Neural progenitor cell (in vitro differentiated cells): ENCODE measurements around the genes PCBD1 and PSAP.

GRCh38 chr10:70296396-70297013 lies 12.7 kb upstream of the NPFFR1 start:
- RAMPAGE, long total RNA: no peak

GRCh38 chr10:70424716-70426065 lies 16.3 kb downstream of the NODAL start:
- RAMPAGE, long total RNA: no peak

DNA sequence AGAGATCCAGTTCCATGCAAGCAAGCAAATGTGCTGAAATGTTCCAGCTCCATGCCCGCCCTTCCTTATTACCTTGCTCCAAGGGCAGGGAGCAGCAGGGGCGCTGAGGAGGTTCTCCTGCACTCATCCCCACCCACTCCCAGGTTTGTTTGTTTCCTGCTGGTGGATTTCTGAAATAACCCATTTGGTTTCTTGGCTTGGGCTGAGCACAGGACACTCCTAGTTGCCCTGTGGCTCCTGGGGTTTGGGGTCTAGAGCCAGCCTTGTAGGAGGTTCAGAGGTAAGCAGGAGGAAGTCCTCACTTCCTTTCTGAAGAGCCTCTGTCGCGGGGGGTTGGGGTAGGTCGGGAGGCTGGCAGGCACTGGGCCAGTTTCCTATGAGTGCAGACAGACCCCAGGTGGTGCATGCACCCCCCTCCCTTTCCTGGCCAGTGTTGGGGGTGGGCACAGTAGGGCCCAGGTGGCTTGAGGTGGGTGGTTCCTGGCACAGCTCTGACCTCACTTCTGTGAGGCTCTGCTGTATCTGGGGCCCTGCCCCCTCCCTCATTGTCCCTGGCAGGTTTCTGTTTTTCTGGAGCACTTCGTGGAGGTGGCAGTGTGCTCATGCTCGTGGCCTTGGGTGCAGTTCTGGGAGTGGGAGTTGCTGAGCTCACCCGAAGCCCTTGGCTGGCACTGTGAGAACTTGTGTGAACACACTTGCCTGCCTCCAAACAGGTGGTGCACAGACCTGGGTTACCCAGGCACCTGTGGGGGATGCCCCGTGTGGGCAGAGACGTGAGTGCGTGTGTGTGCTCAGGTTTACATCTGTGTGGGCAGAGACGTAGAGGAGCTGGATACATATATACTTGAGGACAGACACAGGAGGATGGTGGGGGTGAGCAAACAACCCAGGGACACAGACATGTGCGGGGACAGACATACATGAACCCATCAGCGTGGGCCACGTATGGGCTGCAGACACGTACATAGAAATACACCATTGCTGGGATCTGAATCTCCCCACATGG lies 1.8 kb downstream of the PALD1 start:
- RAMPAGE, long total RNA: no peak

- RAMPAGE, long total RNA: no peak
Observed at GRCh38 chr10:70529754-70530355, 51.3 kb downstream of the PALD1 start.

- RAMPAGE, long total RNA: no peak
Observed at GRCh38 chr10:70576000-70576769, 26.4 kb downstream of the PRF1 start.

GRCh38 chr10:70589761-70590170 lies 12.8 kb downstream of the PRF1 start:
- RAMPAGE, long total RNA: no peak

DNA sequence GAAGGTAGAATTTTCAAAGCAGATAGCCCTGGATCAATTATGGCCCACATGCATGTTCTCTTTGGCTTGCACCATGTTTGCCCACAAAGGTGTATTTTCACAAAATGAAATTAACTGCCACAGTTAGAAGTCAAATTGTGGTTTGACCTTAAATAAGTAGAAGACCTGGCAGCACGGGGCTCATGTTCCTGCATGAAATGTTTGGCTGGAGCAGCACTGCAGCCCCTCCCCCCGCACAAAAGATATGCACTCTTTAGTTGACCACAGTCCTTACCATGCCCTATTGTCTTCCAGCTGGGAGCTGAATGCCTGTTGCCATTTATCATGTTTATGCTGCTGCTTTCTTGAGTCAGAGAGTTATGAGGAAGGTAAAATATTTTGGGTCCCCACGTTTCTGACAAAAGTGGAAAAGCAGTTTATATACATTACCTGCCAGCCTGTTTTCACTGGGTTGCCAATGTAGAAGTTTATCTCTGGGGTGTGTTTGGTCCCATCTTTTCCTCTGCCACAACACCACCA lies 5.7 kb downstream of the PRF1 start:
- RAMPAGE, long total RNA: no peak

GRCh38 chr10:70742376-70743039 lies 42.7 kb downstream of the TBATA start:
- RAMPAGE, long total RNA: no peak

DNA sequence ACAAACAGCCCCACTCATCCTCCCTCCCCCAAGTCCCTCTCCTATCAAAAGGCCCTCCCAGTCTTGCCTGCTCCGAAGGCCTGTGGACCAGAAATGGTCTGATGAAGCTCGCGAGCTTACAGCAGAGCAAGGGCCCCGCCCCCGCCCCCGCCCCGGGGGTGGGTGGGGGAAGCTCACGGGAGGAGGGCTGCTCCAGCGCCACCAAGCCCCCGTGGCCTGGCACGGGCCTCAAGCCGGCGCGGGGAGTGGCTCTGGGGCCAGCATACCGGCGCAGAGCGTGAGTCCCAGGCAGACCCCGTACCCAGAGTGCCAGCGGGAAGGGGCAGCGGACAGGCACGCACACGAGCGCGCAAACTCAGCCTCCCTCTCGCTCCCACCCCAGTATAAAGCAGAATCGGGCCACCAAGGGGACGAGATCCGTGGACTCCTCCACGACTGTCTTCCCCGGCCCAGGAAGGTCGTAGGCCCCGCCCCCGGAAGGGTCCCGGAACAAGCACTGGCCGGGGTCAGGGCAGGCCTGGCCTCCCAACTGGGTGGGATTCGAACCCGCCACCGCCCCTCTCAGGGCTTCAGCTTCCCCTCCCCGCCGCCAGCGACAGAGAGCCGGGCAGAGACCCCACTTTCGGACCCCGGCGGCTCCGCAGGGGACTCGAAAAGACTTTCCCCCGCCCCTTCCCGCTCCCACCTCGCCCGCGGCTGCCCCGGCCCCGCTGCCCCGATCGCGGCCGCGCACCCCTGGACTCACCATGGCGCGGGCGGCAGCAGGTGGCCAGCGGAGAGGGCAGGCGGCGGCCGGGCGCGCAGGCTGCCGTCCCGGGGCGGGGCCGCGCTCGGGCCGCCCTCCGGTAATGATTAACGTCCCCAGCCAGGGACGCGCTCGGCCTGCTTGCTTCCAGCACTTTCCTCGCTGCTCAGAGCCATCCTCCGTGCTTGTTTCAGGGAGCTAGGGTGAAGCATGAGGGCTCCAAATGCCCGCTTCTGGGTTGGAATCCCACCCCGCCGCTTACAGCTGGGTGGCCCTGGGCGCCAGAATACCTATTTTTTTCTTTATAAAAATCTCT lies at the start of gene PCBD1:
TSS of gene PCBD1 (minus strand) at position 780 of the 1,061 bp plus-strand sequence.
- RAMPAGE, long total RNA: start-site peak on the minus strand centred at position 789 of the sequence, 64 bp wide, 493 and 260 reads in 2 replicates

DNA sequence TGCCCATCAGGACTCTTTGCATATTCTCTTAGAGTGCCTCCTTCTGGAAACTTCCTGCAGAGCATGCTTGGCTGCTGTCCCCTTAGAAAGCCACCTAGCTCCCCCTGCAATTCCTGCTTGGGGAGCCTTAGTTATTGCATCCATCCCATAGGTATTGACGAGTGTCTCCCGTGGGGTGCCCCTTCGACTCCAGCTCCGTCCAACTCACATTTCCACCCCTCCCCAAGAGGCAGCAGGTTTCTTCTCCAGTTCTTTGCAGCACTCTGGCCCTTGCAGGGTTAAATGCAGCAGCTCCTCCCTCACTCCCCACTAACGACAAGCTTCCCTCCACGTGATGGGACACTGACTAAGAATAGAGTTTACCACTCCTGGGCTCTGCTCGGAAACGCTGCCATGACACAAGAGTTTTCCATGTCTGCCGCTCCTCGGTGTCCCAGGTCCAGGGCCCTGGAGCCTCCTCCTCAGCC lies 147.8 kb upstream of the UNC5B start:
- RAMPAGE, long total RNA: no peak

GRCh38 chr10:71300108-71300585 lies 18.9 kb upstream of the SLC29A3 start:
- RAMPAGE, long total RNA: no peak

GRCh38 chr10:71314207-71315142 lies 4.6 kb upstream of the SLC29A3 start:
- RAMPAGE, long total RNA: no peak

DNA sequence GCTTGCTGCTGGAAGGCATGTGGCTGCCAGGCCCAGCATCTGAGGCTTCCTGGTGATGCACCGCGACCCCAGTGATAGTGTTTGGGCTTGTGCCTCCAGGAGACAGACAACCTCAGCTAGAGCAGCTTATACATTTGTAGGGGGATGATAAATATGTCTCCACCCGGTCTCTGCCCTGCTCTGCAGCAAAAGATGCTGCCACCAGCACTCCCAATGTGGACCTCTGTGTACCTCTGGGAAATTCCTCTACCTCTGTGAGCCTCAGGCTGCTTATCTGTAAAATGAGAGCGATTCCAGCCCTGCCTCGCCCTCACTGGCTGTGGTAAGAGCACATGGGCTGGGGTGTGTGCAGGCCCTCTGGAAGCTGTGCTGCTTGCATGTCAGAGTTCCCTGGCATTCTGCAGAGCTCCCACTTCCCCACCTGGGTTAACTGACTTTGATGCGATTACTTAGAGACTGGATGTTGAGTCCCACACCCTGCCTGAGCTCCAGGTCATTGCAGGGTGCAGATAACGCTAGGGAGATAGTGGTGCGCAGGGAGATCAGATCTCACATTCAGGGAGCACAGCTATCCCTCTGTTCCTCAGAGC lies 19.9 kb downstream of the SLC29A3 start:
- RAMPAGE, long total RNA: no peak

- RAMPAGE, long total RNA: no peak
Observed at GRCh38 chr10:71345041-71345487, 26.0 kb downstream of the SLC29A3 start.

- RAMPAGE, long total RNA: no peak
Observed at GRCh38 chr10:71554804-71555173, 158.1 kb downstream of the CDH23 start.

GRCh38 chr10:71750160-71750982 lies 22.9 kb downstream of the VSIR start:
- RAMPAGE, long total RNA: no peak

GRCh38 chr10:71757289-71758146 lies 15.8 kb downstream of the VSIR start:
- RAMPAGE, long total RNA: no peak

DNA sequence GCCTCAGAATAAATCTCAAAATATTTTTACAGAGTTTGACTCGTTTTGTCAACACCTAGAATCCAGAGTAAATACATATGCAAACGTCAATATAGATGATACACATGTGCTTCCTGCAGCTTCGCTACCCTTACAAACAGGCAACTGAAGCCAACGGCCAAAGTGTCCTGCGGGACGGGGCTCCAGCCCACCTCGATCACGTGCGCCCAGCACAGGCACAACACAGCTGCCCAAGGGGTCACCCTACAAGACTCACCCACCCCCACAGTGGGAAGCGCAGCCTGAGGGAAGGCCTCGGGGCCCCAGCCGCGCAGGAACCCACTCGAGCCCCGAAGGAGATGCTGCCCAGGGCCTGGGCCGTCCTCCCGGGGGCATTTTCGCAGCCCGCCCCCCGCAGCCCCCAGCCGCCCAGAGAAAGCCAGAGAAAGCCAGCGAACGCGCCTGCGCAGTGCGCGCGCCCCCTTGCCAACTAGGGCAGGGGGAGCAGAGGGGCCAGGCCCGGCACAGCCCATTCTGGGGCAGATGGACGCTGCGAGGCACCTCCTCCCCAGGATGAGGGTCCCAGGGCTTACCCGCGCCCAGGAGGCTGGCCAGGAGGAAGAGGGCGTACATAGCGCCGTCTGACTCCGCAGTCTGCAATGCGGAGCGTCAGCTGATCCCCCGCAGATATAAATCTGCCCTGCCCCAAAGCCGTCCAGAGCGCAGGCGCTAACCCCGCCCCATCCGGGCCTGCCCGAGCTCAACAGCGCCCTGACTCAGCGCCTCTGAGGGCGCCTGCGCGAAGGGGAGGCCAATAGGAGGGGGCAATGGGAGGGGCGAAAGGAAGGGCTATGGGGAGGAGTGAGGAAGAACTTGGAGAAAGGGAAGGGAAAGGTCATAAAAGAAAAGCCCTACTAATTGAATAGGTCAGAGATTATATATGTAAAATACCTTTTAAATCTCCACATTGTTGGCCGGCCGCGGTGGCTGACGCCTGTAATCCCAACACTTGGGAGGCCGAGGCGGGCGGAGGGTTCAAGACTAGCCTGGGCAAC lies at the start of gene PSAP:
TSS of gene PSAP (minus strand) at position 642 of the 1,034 bp plus-strand sequence.
- RAMPAGE, long total RNA: start-site peak on the minus strand centred at position 668 of the sequence, 58 bp wide, 437 and 1,476 reads in 2 replicates

DNA sequence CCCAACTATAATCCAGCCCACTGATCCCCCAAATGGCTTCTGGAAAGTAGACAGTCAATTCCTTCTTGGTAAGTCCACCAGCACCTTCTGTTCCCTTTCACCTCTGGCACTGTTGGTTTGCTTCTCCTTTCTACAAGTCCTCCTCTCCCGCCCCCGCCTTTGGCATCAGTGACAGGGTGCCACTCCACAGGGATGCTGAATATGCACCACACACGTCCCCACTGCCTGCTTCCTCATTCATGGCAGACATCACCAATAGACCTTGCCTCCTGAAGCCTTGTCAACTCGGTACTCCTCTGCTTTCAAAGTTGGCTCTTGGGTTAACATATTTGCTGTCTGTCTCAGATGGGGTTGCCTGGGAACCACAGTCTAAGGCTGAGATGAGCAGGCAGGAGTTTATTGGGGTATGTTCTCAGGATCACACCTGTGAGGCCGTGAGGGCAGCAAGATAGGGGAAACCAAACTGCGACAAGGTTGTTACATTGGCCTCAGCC lies 7.2 kb upstream of the PSAP start:
- RAMPAGE, long total RNA: no peak

GRCh38 chr10:71974355-71974885 lies 10.2 kb downstream of the CHST3 start:
- RAMPAGE, long total RNA: no peak